Omental fat pad (tissue), 4 donors: ENCODE measurements around the gene RHO.

DNA sequence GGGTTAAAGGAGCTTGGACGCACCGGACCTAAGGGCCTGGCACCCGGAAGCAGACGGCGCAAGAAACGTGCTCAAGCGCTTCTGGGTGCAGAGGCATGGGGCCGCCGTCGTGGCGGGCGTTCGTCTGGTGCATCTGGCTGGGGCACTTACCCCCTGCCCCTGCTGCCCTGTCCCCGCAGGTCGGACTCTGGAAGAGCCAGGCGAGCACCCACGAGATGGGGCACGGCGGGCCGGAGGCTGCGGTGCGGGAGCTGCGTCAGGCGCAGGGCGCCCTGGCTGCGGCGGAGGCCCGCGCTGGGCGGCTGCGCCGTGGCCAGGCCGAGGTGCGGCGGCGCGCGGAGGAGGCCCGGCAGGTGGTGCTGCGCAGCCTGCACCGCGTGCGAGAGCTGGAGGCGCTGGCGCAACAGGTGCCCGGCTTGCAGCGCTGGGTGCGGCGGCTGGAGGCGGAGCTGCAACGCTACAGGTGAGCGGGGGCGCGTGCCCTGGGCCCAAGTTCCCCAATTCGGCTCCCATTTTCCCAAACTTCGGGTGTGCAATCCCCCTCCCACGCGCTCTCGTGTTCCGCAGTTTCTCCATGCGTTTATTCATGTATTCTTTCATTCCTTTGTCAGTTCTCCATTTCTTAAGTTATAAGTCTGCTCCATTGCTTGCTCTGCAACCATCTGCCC, 2.6 kb downstream of the EFCC1 start:
- PRO-cap = no peak
- RAMPAGE, long total RNA, 4 experiments = no peak in any of the 4 experiments

- PRO-cap = no peak
- RAMPAGE, long total RNA, 4 experiments = no peak in any of the 4 experiments
Measured at GRCh38 chr3:129016222-129016803, 15.2 kb downstream of the EFCC1 start.

GRCh38 chr3:129016804-129017918, 16.1 kb downstream of the EFCC1 start:
- PRO-cap = no peak
- RAMPAGE, long total RNA, 4 experiments = no peak in any of the 4 experiments

DNA sequence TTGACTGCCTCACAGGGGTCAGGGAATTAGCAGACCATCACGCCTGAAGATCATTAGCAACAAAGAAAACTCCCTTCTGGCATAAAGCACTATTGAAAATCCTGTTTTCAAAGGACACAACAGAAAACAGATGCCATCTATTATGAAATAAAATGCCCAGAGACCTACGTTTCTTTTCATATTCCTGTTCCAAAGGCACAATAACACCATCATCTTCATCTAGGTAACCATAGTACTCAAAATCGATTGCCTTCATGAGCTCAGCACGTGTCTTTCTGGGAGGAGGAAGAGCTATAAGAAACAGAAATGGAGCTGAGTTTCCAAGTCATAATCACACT, 13.0 kb upstream of the RAB43 start:
- PRO-cap = no peak
- RAMPAGE, long total RNA, 4 experiments = no peak in any of the 4 experiments

DNA sequence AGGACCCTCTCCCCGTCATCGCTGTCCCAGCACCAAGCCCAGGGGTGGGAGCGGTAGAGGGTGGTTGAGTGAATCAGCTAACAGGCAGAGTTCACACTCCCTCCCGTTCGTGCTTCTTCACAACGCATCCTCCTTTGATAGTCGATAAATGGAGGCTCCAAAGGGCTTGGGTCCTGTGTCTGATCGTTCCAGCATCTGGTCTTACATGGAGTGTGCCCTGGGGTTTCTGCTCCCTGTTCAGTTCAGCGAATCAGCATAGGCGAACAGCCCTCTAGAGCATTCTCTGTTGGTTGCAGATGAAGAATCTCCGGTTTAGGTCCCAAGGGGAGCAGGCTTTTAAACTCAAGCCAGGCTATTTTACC, 785 bp upstream of the HMCES start:
- PRO-cap = no peak
- RAMPAGE, long total RNA, 4 experiments = no peak in any of the 4 experiments

GRCh38 chr3:129311892-129312457, 4.1 kb downstream of the H1-10 start:
- PRO-cap = no peak
- RAMPAGE, long total RNA, 4 experiments = no peak in any of the 4 experiments

DNA sequence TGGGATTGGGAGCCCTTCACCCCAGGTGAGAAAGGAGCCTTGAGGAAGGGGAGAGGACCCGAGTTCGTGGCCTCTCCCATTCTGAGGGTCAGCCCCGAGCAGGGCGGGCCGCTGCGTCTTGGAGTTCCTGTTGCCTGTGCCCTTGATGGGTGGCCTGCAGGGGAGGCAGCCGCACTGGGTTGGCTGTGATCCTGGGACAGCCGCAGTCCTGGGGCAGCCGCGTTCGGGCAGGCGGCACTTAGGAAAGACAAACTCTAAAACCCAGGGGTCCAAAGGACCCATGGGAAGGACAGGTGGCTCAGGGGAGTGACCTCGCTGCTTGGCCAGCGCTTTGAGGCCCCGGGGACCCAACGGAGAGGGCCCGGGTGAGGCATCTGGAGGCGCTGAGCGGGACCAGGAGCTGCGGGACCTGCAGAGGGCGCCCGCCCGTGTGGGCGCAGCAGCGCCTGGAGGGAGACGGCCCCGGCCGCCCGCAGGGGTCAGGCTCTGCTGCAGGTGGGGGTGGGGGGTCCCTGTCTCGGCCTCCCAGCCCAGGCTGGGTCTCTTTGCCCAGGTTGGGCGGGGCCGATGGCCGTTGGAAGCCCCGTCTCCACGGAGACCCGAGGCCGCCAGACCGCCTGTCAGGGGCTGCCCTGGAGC, 27.7 kb upstream of the H1-10 start:
- PRO-cap = no peak
- RAMPAGE, long total RNA, 4 experiments = no peak in any of the 4 experiments

- PRO-cap = no peak
- RAMPAGE, long total RNA, 4 experiments = no peak in any of the 4 experiments
Measured at GRCh38 chr3:129429138-129429504, 685 bp upstream of the EFCAB12 start.

- PRO-cap = no peak
- RAMPAGE, long total RNA, 4 experiments = no peak in any of the 4 experiments
Measured at GRCh38 chr3:129528441-129528840, at the start of gene RHO. Gene RHO (plus strand): TSS chr3:129528639.

DNA sequence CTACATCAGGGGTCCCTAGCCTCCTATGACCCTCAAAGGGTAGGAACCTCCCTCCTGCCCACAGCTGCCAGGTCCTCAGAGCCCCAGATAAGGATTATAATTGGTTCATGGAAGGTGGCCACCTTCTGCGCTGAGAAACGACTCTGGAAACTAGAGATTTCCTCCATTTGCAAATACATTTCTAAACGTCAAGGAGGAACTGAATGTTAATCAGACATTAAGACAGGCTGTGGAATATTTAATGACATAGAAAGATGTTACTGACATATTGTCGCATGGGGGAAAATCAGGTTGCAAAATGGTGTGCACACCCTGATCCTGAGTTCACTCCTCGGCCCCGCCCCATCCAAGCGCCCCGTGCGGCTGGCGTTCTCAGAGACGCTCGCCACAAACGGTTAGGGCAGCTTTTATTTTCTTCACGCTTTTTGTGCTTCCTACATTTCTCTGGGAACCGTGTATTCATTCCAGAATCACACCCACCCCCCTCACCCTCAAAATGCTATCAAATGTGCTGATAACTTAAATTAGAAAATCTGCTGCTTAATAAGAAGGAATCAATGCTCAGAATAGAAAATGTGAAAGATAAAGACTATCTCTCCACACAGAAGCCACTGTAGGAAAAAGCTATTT, 10.8 kb downstream of the H1-8 start:
- PRO-cap = no peak
- RAMPAGE, long total RNA, 4 experiments = no peak in any of the 4 experiments

DNA sequence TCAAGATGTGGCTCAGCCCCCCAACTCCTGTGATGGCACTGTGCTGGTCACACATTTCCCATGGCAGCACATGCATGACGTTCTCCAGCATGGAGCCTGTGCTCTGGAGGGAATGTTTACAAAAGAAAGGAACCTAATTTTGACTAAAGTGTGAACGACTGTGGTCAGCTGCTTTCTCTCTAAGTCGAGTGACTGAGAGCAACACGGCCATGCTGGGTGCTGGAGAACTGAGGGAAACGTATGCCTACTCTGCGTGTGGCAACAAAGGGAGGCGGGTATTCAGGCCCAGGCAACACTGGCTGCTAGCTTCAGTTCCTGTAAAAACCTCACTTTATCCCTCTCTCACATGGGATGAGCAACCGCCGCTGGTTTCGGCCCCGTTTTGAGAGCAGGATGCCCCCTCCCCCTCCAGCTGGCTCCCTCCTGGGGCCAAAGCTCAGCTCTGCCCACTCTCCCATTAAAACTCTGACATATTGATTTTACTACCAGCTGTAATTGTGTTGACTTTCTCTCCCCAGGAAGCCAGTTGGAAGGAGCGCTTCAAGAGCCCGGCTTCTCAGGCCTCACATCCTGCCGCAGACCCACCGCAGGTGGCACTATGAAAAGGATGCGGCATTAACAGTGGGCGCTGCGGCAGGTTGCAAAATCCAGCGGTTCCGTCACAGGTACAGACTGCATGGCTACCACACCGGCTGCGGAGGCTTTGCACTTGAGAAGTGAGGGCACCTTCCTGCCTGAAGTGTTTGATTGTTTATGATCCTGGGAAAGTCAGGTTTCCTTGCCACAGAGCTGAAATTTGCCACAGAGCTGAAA, 12.8 kb downstream of the PLXND1 start:
- PRO-cap = no peak
- RAMPAGE, long total RNA, 4 experiments = no peak in any of the 4 experiments

DNA sequence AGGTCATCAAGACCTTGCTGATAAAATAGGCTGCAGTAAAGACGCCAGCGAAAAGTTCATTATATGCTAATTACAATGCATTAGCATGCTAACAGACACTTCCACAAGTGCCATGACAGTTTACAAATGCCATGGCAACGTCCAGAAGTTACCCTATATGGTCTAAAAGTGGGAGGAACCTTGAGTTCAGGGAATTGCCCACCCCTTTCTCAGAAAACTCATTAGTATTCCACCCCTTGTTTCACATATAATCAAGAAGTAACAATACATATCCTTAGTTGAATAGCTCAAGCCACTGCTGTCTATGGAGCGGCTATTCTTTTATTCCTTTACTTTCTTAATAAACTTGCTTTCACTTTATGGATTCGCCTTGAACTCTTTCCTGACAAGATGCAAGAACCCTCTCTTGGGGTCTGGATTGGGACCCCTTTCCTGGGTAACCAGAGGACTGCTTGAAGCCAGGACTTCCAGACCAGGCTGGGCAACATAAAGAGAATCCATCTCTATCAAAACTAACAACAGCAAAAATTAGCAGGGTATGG, 92.8 kb upstream of the PLXND1 start:
- PRO-cap = no peak
- RAMPAGE, long total RNA, 4 experiments = no peak in any of the 4 experiments

DNA sequence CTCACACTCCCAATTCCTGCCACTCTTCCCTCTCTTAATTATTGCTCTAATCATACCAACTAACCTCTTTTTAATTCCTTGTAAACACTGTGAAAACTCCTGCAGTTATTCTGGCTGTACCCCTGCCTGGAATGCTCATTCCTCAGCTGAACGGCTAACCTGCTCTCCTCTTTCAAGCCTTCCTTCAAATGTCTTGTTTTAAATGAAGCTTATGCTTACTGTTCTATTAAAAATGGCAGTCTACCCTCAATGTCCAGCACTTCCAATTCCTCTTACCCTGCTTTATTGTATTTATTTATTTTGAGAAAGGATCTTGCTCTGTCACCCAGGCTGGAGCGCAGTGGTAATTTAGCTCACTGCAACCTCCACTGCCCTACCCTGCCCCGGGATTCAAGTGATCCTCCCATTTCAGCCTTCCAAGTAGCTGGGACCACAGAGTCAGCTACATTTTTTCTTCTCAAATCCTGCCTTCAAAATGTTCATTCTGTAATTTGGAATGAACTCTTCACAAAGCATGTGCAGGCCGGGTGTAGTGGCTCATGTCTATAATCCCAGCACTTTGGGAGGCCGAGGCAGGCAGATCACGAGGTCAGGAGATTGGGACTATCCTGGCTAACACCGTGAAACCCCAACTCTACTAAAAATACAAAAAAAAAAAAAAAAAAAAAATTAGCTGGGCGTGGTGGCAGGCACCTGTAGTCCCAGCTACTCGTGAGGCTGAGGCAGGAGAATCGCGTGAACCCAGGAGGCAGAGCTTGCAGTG, 114.8 kb upstream of the PLXND1 start:
- PRO-cap = no peak
- RAMPAGE, long total RNA, 4 experiments = no peak in any of the 4 experiments

- PRO-cap = no peak
- RAMPAGE, long total RNA, 4 experiments = no peak in any of the 4 experiments
Measured at GRCh38 chr3:129827645-129828695, 65.5 kb downstream of the TMCC1 start.

GRCh38 chr3:129892576-129893260, 793 bp downstream of the TMCC1 start:
- PRO-cap = no peak
- RAMPAGE, long total RNA, 4 experiments = no peak in any of the 4 experiments

GRCh38 chr3:130111345-130111948, 29.8 kb downstream of the ALG1L2 start:
- PRO-cap = no peak
- RAMPAGE, long total RNA, 4 experiments = start-site peak on the minus strand in 4 of 4 experiments, at chr3:130111463-130111489 at its widest, 5 to 39 reads per replicate

DNA sequence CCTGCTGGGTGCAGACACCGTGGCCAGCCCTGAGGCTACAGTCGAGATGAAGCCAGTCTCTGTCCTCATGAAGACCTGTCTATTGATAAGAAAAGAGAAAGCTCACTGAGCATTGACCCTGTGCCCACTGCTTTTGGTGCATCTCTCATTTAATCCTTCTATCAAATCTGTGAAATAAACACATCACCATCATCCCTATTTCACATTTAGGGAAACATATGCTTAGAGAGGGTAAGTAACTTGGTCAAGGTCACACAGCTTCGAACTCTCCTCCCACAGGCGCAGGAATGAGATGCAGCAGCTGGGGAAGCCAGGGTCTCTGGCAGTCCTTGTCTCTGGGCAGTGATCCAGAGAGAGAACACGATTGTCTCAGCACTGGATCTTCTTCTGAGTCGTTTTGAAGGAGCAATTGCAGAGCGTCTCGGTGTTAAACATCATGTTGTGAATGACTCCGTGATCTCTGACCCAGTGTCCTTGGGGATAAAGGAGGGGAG, 41.2 kb downstream of the ALG1L2 start:
- PRO-cap = no peak
- RAMPAGE, long total RNA, 4 experiments = no peak in any of the 4 experiments

DNA sequence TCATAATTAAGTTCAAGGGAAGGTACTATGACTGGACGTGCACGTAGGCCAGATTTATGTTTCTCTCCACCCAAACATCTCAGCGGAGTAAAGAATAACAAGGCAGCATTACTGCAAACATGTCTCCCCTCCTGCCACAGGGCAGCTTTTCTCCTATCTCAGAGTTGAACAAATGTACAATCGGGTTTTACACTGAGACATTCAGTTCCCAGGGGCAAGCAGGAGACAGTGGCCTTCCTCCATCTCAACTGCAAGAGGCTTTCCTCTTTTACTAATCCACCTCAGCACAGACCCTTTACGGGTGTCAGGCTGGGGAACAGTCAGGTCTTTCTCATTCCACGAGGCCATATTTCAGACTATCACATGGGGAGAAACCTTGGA, 42.0 kb downstream of the ALG1L2 start:
- PRO-cap = no peak
- RAMPAGE, long total RNA, 4 experiments = no peak in any of the 4 experiments

DNA sequence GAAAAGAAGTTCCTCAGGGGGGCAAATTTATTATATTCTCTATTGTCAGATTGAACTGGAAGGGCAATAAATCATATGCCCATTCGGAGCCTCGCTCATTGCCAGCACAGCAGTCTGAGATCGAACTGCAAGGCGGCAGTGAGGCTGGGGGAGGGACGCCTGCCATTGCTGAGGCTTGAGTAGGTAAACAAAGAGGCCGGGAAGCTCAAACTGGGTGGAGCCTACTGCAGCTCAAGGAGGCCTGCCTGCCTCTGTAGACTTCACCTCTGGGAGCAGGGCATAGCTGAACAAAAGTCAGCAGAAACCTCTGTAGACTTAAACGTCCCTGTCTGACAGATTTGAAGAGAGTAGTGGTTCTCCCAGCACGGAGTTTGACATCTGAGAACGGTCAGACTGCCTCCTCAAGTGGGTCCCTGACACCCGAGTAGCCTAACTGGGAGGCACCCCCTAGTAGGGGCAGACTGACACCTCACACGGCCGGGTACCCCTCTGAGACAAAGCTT, 61.7 kb upstream of the ATP2C1 start:
- PRO-cap = no peak
- RAMPAGE, long total RNA, 4 experiments = no peak in any of the 4 experiments

GRCh38 chr3:130857543-130857815, 36.4 kb upstream of the ATP2C1 start:
- PRO-cap = no peak
- RAMPAGE, long total RNA, 4 experiments = no peak in any of the 4 experiments